Brain (tissue), 1 donor: ENCODE measurements around a stretch of chr2.

DNA sequence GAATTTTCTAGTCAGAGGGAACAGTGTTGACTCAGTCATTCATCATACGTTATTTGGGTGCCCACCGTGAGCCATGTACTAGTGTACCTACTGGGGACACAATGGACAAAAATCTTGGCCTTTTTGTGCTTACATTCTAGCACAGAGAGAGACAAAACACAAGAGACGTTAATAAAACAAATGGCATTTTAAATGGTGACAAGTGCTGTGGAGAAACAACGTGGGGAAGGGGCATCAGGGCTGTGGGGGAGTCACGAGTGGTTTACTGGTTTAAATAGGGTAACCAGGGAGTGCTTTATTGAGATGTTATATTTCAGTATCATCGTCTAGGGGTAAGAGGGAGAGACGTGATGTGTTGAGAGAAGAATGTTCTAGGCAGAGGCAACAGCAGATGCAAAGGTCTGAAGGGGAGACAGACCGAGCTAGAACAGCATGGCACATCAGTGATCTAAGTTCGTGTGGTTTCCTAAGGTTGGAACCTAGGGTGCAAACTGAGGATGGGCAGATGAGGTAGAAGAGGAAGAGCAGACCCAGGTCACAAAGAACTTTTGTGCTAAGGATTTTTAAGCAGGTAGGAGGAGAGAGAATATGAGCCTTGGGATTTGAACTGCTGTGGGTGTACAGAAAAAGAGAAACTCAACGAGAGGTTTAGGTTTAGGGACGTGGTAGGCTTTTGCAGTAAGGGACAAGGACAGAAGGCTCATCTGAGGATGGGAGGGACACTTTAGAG lies 60.9 kb downstream of the MYO1B start:
- RRBS: no CpG with 5 or more reads among the region's 11 CpGs

DNA sequence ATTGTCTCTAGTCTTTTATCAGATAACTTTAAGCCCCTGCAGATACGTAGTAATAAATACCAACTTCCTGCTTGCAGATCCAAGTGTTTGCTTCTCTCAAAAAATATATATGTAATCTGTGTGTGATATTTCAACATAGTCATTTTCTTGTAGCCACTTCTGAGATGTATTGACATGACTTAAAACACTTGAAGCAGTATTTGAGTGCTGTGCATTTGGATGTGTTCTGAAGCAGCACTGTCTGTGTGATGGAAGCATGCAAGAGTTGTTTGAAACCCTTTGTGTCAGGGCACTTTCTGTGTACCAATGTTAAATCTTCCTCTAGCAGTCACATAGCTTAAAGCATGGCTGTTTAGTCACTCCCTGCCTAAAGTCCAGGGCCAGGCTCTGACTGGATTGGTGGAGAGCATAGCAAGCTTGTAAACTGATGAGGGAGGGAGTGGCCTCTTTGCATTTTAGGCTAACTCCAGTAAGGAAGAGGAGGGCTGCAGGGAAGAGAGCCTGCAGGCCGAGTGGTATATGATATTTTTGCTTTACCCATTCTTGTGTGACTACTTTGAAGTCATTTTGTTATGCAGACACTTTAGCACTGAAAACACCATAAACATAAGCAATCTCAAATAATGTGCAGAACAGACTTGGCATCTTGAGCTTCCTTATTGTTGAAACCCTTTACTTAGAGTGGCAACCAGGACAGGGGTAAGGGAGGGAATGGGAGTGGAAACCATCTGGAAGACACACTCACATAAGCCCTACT lies 73.5 kb downstream of the MYO1B start:
- RRBS: no CpG with 5 or more reads among the region's 2 CpGs

DNA sequence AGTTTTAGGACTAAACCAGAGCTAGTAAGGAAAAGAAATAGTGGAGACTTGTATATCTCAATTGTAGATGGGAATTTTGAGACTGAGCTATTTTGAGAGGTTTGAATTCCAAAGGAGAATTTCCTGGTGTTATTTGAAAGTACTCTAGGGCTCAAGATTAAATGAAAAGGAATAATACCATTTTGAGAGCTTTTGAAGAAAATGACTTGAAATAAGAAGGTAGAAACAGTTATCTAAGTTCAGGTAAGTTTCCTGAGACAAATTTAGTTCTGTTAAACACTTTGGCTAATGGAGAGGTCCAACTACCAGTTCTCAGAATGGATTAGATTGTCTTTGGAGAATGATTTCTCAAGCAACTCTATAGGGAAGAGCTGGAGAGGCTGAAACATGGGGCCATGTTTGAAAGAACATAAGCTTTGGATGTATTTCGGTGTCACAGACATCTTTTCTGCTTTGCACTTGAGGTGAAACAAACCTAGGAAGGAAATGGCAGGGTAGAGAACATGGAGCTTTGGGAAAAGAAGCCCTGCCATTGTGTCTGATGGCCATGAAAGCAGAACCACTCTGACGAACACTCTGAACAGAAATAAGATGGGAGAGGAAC lies 80.1 kb downstream of the MYO1B start:
- RRBS: no CpG with 5 or more reads among the region's 2 CpGs

GRCh38 chr2:191376905-191377843 lies 132.0 kb downstream of the MYO1B start:
- RRBS: no CpG with 5 or more reads among the region's 3 CpGs

DNA sequence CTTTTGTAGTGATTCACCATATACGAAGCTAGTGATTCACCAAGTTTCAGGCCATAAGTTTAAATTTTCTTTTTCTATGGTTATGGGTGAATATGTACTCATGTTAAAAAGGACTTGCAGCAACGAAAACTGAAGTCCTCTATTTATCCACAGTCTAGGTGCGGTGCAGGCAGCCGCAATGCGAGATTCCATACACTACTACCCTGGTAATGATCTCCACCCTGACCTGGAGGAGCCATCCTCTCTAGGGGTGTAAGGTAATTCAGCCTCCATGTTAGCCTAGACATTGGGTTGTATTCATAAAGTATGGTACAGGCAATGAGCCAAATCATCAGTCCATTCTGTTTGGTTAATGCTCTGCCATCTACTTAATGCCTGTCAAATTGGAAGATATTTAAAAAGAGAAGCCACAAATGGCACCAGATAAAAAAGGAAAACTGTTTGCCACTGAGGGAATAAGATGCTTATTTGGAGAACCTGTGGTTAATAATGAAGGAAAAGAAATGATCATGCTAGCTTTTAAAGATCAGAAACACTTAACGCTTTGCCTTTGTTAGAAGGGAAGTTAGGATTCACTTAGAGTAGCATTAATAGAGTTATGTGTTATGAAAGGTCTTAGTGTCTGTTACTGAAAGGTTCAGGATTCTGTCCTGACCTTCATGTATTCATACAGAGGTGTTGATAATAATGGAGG lies 4.5 kb downstream of the NABP1 start:
- RRBS: no CpG with 5 or more reads among the region's 6 CpGs

GRCh38 chr2:192828302-192828645 lies 633.5 kb upstream of the TMEFF2 start:
- RRBS: no CpG with 5 or more reads among the region's 8 CpGs

DNA sequence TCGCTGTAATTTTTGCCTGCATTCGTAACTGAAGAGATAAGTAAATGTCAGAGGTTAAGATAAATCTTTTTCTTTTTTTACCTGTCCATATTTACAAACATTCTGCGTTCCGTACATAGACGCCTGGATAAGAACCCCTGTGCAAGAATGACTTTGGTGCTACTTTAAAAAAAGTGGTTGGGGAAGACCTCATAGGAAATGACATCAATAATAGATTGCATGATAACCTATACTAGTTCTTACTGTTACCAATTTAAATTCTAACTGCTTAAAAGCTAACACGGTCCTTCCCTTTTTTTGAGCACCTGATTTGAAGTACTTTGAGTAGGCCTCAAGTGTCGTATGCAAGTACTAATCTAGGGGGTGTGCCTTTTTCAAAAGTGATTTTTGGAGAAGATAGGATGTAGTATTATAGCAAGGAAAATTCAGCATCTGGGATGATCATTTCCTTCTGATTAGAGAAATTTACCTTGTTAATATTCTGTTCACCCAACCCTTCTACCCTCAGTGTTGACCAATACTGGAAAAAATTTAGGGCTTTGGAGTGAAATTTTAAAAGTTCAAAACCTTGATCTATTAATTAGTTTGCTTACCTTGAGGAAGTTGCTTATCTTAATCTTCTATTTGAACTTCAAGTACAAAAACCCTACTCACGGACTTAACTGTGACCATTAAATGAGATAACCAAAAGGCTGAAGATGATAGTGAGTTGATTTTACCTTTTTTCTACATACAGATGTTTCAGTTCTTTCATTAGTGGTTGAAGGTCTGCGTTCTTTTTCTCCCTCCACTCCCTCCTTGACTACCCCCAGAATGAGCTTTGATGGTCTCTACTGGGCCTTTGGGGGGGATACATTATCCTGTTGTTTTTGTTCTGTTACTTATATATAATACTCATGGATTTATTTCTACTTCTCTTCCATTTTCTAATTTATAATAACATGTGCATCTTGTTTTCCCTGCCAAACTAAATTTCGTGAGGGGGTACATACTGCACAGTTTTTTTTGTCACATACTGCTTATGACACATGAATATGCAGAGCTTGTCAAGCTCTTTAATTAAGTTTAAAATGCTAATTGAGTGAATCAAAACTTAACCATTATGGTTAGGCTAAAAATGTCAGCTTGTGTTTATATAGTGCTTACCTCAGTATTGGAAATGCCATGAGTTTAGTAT lies 2.4 kb downstream of the SLC39A10 start:
- RRBS: no CpG with 5 or more reads among the region's 10 CpGs

GRCh38 chr2:196077288-196077699 lies 8.7 kb upstream of the DNAH7 start:
- RRBS: no CpG with 5 or more reads among the region's 2 CpGs

DNA sequence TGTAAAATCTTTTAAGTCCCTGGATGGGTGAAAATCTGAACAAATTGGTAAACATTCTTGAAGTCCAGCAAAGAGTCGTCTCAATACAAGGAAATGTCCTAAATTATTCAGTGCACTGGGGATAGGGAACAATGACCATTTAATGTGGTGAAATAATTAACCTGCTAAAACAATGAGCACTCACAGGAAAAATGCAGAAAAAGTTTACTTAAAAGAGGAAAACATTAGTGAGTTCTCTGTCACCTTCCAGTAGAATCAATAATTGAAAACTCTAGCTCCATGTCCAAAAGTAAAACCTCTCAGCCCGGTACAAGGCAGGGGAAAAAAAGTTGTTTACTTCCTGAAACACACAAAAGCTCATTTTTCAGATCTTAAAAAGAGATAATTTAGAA lies 44.3 kb upstream of the DNAH7 start:
- RRBS: no CpG with 5 or more reads among the region's 2 CpGs

DNA sequence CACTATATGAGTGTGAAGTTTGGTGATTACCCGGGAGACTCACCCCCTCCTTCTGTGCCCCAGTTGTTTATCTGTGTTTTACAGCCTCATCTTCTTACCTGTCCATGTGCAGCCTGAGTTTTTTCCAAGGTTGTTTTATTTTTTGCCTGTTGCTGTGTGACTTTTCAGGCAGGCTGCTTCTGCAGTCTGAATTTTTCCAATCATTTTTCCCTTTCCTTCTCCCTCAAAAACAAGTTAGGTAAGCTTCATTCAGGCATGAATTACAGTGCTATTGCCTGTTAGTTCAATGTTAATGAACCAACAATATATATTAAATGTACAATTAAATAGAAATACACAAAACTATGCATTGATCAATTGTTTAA lies 38.5 kb downstream of the STK17B start:
- RRBS: no CpG with 5 or more reads among the region's 1 CpG

GRCh38 chr2:196166753-196167570 lies 4.4 kb downstream of the STK17B start:
- RRBS: no CpG with 5 or more reads among the region's 3 CpGs

- RRBS: no CpG with 5 or more reads among the region's 3 CpGs
These were observed 3.3 kb downstream of the STK17B start for GRCh38 chr2:196168098-196168415.

DNA sequence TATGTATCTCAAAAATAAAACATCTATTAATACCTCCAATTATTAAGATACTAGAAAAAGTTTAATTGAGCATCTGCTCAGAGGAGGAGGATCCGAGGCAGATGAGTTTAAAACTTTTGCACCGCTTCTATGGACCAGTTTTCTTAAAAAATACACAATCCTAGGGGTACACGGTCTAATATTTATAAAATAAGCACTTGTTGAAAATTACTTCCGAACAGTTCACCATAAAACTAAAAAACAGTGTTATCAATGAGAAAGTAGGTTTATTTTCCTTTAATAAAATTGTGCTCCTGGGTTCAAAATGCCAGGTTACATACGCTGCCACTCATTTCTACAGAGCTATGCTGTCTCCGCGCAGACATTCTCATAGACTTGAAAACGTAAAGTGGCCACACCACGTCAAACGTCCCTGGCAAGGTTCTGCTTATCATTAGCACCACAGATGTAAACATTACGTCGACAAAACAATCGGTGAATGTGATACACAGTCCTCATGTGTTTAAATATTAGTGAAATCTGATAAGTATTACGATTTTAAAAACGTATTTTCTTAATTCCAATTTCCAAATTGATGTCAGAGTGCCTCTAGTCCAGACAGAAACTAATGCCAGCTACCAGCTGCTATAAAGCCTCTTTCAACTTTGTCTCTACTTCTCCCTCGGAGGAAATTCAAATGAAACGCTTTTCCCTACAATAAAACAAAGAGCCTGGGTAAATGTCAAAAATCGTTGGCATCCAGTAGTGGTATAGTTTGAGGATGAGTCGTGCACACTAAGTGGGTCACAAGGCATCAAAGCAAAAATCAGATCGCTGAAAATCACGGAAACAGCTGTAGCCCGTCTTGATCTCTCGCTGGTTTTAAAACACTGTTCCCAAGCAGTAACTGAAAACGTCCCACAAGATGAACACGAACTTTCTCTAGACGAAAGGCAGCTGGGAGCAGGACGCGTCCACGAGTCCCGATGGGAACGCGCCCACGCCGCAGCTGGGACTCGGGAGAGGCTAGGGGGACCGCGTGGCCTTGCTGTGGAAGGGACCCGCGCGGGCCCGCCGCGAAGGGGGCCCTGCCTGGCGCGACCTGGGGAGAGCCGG lies 1.1 kb downstream of the STK17B start:
- RRBS: no CpG with 5 or more reads among the region's 46 CpGs

- RRBS: 0% methylated on average over 1 of the region's 8 CpGs
These were observed 639 bp upstream of the STK17B start for GRCh38 chr2:196171996-196172437.

- RRBS: no CpG with 5 or more reads among the region's 3 CpGs
These were observed 11.1 kb upstream of the STK17B start for GRCh38 chr2:196182374-196183060.

DNA sequence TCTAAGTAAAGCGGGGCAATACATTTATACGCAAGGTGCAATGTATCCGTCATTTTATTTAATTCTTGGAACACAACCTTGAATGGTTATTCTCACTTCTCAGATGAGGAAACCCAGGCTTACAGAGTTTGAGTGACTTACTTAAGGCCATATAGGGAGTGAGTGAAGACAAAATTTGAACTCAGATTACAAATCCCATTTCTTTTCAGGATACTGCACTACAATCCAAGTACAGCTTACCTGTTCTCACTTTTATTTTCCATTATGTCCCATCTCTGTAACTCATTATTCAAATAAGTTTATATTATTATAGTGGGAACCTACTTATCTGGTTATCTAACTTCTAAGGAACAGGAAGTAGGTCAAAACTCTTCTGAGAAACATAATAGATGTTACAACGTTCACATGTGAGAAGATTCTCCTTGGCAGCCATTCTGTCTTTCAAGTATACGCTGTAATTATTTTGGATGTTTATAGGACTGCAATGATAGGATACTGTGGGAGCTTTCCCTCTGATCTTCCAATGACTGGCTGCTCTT lies 12.3 kb upstream of the STK17B start:
- RRBS: no CpG with 5 or more reads among the region's 5 CpGs

- RRBS: no CpG with 5 or more reads among the region's 10 CpGs
These were observed 89.3 kb upstream of the STK17B start for GRCh38 chr2:196260574-196261250.

DNA sequence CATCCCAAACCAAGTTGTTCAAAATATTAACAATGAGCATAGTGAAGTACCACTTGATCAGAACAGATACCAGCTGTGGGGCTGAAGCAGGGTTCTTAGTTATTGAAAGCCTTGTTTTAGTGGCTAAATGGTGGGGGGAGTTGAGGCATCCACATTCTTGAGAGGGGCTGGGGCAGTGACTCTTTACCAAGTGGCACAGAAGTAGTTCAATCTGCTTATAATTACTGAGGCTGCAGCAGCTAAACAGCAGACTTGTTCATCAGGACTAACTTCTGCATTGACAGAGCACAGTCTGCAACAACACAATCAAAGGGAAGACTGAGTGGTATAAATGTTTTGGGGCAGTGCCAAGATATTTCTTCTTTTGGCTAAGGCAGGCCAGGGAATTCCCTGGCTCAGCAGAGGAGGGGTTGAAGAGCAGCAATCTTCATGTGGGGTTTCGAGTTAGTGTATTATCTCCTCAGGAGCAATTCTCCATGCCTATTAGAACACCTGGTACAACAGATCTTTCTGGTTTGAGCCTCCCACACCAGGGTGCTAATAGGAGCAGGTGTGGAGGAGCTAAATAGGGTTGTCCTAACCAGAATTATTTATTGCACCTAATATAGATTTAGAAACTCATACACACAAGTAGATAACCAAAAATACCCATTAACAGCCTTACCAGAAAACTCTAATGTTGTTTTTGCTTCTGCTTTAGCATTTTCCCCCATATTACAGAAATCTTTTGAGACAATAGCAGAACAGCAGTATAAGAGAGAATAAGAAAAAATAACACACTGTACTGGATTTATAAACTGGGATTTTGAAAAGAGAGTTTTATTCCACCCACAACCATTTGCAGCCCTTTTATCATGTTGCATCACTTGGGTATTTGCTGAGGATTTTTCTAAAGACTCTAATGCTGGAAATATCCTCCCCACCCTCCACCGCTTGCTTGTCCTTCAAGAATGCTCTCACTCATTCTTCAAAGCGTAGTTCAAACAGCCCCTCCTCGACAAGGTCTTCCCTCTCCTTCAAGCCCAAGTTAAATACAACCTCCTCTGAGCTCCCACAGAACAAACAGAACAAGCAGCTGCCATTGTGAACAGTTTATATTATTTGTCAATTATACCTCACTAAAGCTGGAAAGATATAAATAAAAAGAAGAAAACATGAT lies 103.2 kb upstream of the STK17B start:
- RRBS: no CpG with 5 or more reads among the region's 4 CpGs

- RRBS: no CpG with 5 or more reads among the region's 8 CpGs
These were observed 6.1 kb upstream of the CCDC150 start for GRCh38 chr2:196633380-196633857.